Umbilical cord (tissue), 2 donors: ENCODE data around the genes RTF1 and LTK.

- RAMPAGE, long total RNA, result no peak
Measured at GRCh38 chr15:40953645-40954804, 754 bp downstream of the CHAC1 start.

DNA sequence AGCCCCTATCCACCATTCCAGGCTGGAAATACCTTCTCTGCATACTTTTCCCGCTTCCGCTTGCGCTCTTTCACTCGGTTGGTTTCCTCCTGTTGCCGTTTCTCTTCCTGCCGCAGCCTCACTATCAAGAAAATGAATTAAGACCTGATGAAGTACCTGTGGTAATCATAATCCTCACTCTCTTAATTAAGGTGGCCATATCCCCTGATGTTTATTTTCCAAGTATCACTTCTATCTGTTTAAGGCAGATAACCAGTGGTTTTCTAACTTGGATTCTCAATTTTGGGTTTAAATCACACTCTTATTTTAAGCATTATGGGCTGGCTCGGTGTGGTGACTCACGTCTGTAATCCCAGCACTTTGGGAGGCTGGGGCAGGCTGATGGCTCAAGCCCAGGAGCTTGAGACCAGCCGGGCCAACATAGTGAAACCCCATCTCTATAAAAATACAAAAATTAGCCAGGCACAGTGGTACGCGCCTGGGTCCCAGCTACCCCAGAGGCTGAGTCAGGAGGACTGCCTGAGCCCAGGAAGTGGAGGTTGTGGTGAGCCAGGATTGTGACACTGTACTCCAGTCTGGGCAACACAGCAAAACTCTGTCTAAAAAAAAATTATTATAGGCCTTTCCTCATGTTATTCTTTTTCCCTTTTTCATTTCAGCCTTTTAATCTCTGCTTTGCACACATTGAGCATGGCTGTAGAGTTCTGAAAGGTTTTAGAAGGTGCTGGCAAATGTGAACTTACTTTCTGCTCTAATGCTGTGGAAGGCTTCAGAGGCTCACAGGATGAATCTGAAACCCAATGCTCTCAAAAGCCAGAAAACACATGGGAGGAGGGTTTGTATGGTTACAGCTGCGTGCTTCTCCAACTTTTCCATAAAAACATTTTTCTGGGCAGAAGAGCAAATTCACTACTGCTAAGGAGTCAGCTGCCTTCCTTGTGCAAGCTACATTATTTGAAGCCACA, 32.3 kb downstream of the CHAC1 start:
- RAMPAGE, long total RNA, result no peak

DNA sequence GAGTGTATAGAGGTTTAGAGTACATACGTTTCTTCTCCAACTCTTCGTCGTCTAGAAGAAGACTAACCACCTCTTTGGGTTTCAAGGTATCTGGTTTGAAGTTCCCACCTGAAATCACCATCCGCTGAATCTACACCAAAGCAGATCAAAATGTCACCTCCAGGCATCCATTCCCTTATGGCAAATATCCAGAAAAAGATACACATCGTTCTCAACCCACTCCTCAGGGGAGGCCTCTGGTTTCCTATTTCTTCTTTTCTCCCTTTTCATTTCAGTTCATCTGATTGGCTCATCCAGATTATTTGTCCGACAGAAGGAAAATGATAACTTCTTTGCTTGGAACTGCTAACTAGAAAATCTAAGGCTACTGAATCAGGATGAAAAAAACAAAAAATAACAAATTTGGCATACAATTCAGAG, 33.8 kb downstream of the CHAC1 start:
- RAMPAGE, long total RNA, result no peak

DNA sequence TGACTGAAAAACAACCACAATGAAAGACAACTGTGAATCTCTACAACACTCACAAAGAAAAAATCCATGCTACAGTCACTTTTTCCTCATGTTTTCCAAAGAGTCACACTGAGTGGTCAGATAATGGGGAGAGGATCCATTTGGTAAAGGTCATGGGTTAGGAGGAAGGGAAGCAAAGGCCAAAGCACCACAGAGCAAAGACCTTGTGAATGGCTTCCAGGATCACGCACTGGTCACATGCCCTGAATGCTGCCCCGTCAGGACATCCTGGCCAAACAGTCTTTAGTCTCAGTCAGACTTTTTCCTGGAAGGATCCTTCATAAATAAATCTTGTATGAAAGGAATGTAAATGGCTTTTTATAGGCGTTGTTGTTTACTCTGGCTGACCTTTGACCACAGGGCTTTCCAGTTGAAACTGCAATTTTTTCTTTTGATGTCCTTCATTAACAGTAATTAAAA, 48.2 kb downstream of the CHAC1 start:
- RAMPAGE, long total RNA, result no peak

DNA sequence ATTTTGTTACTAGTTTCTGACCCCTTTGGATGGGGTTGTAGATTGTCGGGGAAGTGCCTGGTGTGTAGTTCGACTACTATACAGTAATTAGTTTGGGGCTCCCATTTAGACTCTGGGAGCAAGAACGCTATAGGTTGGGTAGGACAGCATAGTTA, 550 bp upstream of the INO80 start:
- RAMPAGE, long total RNA, result no peak

- RAMPAGE, long total RNA, result no peak
Measured at GRCh38 chr15:41282861-41283431, 49.4 kb downstream of the OIP5 start.

GRCh38 chr15:41283432-41284457, 48.6 kb downstream of the OIP5 start:
- RAMPAGE, long total RNA, result start-site peak on the plus strand at chr15:41283953-41284013, 93 and 63 reads in 2 replicates

DNA sequence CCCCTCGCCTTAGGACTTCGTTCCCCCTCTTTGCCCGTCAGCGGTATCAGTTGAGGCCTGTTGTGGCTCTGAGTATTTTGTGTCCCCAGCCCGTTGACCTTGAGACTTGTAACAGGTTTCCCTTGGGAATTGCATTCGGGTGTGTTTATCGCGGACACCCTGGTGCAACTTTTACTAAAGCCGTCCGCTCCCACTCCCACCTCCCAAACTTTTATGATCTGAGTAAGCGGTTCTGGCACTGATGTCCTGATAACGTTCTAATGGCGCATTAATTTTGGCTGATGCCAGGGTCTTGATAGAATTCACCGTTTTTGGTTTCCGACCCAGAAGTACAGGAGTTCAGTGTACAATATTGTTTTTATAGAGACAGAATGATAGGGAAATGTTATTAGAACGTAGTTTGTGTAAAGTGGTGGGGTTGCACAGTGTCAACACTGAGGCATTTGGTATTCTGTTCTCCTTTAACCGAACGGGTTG, 47.9 kb downstream of the OIP5 start:
- RAMPAGE, long total RNA, result no peak

DNA sequence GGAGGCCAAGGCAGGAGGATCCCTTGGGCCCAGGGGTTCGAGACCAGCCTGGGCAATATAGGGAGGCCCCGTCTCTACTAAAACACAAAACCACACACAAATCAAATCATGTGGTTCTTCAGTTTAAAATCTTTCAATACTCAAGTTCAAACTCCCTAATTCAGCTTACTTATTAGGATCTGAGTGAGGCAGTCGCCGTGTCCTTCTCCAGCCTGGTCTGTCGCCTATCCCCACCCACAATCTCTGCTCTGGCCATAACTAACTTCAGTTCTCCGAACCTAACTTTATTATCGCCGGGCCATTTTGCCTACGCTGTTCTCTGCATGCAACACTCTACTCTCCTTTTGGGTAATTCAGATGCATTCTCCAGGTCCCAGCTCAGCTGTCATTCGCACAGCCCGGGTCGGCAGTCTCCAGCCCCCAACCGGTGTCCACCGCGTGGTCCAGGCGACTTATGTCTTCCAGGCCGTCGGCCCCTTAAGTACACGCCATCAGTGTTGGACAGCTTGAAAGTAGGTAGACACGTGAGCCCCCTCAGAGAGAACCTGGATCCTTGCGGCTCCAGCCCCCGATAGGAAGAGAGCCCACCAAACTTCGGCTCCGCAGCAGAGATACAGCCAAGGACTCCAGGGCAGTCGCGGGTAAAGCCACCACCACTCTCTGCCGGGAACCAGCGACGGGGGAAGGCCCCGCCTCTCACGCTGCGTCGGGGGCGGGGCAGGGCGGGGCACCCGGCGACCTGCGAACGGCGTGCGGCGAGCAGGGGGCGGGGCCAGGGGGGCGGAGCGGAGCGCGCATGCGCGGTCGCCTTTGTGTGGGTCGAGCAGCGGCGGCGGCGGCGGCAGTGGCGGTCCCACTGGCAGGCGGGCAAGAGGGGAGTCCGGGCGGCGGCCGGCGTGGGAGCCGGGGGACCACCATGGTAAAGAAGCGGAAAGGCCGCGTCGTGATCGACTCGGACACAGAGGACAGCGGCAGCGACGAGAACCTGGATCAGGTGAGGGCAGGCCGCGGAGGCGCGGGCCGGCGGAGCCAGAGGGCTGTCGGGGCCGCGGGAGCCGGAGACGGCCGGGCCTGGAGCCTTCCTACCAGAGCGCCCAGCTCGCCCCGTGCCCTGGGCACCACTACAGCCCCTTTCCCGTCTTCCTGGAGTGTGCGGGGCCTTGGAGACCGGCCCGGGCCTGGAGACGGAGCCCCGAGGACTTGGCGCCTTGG, at the start of gene RTF1:
Gene RTF1, plus strand, starts transcription at position 776 of the 1,212 bp plus-strand sequence.
- RAMPAGE, long total RNA, result start-site peak on the plus strand centred at position 895 of the sequence, 196 bp wide, 48 and 242 reads in 2 replicates

GRCh38 chr15:41417532-41417887, 615 bp downstream of the RTF1 start:
- RAMPAGE, long total RNA, result no peak

- RAMPAGE, long total RNA, result no peak
Measured at GRCh38 chr15:41513531-41514119, at the start of gene LTK. TSS of gene LTK (minus strand) at chr15:41513827.

- RAMPAGE, long total RNA, result no peak
Measured at GRCh38 chr15:41523528-41524689, 10.3 kb upstream of the LTK start.

DNA sequence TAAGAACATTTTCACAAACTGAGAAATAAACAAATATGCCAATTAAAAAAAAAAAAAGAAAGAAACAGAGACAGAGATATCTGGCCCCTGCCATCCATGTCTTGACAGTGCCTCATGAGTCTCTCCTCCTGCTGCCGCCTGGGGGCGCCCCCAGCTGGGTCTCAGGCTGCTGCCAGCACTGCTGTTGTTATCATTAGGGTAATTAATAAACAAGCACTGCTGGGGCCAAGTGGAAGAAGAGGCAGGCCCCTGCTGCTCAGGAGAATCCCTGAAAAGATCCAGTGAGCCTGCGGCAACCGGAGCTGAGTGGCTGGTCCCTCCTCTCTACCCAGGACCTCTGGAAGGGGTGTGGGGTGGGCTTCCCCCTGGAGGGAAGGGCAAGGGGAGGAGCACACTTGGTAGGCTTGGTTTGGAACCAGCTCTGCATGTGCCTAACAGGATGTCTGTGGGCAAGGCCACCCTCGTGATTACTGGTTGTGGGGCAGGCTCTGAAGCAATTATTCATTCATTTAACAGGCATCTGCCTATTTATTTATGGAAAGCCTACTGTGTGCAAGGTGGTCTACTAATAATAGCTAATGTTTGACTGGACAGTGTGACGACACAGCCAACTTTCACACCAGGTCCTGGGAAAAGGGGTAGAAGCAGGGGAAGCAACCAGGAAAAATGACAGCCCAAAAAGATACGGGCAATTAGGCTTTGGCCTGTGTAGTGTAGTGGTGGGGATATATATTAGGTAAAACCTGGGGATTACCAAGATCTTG, 1.2 kb upstream of the TYRO3 start:
- RAMPAGE, long total RNA, result no peak

GRCh38 chr15:41561784-41562275, 2.8 kb downstream of the TYRO3 start:
- RAMPAGE, long total RNA, result no peak

DNA sequence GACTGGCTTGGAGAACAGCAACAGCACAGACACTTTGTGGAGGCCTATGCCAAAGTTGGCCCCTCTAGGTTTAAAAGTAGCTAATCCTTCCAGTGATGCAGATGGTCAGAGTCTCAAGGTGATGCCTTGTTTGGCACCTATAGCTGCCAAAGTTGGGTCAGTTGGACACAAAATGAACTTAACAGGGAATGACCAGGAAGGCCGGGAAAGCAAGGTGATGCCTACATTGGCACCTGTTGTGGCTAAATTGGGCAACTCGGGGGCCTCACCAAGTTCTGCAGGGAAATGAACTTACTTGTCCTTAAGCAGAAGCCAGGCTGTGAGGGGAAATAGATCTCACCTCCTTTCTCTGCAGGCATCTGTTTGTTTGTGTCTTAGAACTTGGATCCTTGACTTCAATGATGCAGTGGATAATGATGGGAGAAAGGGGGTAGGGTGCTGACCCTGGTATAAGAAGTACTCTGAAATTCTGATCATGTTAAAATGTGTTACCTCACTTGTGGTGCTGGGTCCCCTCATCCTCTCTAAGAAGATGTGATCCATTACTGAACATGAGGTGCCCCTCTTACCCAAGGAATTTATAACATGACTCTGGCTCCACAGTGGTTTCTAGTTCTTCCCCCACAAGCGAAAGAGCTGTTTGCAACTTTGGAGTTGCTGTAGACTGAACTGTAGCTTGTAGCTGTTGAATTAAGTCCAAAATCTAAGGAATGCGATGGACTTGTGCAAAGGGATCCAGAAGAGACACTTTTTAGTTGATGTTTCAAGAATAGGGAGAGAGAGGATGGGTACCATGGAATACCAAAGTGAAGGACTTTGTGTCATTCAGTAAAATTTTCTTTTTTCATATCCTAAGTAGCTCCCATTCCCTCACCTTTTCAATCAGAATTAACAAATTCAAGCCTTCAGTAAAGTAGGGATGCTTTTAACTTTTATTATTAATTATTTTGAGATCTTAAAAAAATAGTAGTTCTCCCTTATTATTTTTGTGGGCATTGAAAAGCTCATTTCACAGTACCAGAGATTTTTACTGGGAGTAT, 7.0 kb upstream of the MAPKBP1 start:
- RAMPAGE, long total RNA, result no peak

GRCh38 chr15:41790877-41791795, 16.9 kb downstream of the MAPKBP1 start:
- RAMPAGE, long total RNA, result no peak

GRCh38 chr15:41799078-41799627, 24.9 kb downstream of the MAPKBP1 start:
- RAMPAGE, long total RNA, result no peak

DNA sequence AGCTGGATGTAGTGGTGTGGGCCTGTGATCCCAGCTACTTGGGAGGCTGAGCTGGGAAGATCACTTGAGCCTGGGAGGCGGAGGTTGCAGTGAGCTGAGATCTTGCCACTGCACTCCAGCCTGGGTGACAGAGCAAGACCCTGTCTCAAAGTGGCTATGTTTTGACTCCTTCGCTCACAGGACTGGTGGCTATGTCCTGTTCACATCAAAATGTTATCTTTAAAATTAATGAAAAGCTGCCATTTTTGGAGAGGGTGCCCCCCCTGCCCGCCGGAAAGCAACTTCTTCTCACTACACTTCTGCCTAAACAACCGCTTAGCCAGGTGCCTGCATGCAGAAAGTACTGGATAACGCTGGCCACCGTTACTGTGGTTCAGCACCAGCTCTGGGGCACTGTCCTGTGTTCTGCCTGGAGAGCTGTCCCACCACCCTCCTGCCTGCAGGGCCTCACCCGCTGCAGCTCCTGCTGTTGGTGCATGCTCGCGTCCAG, 19.5 kb downstream of the PLA2G4B start:
- RAMPAGE, long total RNA, result no peak

DNA sequence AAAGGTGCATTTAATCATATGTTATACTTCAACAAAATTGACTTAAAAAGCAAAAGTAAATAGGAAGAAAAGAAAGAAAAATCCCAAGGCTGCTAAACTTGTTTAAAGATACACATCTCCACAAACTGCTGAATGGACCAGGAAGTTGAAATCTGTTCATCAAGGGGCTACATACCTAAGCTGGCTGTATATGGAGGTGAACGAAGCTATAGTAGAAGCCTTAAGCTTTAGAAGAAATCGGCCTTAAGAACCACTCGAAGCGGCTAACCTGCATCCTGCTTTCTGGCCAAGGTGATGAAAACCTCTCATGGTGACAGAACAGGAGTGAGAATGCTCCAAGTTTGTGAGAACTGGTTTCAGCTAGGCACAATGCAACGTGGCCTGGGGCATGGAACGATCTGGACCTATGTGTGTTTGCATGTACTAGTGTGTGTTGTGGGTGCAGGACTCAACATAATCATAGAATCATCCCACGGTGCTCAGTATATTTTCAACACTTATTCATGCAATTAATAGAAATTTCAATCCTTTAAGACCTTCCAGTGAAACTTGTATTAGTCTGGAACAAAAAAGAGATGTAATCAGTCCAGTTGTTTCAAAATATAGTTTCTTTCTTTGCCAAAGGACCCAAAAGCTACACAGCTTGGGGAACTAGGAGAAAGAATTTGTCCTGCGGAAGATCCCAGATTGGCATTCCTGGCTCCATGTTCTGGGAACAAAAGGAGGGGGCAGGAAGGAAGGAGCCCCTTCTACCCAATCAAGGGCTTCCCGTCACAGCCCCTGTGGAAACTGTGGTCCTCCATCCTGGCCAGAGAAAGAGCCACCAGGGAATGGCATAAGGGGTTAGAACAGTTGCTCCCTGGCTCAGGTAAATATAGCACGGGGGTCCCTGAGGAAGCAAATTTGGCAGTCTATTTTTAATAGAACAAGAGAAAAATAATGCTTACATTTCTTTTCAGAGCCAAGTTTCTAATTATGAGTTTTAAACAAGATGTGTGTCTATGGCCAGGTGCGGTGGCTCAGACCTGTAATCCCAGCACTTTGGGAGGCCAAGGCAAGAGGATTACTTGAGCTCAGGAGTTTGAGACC, 31.6 kb upstream of the SPTBN5 start:
- RAMPAGE, long total RNA, result no peak

DNA sequence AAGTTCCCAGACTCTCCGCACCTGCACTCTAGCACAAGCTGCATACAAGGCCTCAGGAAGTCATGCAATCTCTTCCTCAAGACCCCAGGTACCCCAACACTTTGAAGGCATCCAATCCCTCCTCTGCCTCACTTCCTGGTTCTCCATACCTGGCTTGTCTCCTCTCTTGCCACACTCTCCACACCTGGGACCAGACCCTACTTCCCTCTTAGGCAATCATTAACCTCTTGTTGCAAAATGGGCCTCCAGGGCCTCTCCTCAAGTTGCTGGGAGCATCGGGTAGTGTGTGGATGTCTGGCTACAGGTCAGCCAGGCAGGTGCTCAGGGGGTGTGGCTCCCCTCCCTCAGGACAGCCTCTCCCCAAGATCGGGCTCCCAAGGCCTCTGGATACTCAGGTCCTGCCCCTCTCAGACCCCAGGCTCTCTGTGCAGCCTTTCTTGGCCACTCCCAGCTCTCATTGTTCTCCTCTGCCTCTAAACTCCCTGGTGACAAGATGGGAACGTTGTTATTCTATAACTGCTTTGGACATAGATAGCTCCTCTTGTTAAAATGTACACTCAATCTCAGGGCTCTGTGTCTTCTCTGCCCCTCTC, 8.5 kb downstream of the PLA2G4E start:
- RAMPAGE, long total RNA, result no peak